Bronchial epithelial cell (primary cell): ENCODE measurements around a stretch of chr19.

DNA sequence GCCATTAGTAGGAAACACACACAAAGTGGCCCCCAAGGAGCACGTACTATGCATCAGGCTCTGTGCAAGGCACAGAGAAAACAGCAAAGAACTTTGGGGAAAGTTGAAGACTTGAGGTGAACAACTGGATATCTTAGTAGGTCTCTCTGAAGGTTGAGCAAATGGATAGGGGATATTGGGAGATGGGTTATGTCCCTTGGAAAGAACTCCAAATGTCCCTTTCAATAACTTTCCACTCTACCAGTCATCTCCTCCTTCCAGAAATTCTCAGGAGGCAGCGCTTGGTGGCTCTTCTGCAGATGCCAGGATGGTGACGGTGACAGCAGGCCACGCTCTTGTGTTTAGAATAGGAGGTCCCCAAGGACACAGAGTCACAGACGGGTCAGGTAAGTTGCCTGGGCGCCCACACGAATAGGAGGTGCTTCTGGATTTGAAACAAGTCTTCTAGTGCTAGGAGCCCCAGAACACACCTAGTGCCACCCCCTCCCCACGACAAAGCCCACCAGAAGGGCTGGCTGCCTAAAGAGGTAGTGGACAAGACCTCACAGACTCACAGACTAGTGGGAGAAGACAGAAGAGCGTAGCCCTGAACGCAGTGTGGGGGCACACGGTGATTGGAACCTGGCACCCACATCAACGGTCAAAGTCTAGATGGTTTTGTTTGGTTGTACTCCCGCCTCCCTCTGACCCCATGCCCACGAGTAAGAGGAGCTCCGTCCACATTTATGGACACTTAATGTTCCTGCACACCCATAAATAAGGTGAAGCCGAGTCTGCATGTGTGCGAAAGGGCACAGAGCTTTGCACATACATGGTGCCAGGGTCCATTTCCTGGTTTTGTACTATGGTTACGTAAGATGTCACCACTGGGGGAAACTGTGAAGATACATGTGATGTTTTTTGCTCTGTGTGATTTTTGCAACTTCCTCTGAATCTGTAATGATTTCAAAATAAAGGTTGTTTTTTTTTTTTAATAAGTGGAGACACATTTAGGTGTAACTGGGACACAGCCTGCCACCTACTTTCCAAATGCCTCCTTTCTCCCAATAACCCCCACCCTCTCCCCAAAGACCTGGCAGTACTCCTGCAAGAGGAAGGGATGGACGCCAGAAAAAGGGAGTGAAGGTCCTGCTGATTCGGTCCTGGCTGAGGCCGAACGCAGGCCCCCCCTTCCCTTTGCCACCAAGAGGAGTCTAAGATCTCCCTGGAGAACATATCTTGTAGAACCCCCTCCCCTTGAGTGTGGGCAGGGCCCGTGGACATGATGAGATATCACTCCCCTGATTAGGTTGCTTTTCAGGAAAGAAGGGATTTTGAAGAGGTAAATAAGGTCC lies 73.0 kb downstream of the GNG7 start:
- RRBS, 2 experiments: no CpG with 5 or more reads among the region's 23 CpGs

DNA sequence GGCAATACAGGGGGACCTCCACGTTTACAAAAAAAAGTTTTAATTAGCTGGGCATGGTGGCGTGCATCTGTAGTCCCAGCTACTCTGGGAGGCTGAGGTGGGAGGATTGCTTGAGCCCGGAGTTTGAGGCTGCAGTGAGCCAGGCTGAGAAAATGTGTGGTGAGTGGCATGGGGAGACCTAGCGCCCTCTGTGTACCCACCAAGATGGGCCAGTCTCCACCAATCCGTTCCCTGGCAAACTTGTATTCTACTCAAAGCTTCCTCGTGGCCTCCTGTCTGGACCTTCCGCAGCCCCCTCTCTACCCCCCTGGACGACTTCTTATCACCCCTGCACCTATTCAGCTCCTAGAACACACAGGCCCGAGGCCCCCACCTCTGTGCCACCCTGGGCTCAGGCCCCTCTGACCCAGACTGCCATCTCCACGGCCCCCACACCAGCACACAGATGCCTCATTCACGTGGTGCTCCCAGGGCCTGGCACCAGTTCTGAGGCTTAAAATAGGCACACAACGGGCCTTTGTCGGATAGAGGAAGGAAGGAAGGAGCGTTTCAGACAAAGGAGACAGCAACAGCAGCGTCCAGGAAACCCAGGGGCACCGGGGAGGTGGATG lies 7.4 kb downstream of the GNG7 start:
- RRBS, 2 experiments: no CpG with 5 or more reads among the region's 16 CpGs

- RRBS, 2 experiments: 93 to 95% methylated on average over 11 of the region's 15 CpGs
Measured at GRCh38 chr19:2757107-2757506, 17.3 kb upstream of the SLC39A3 start.

GRCh38 chr19:2949855-2951195 lies 5.6 kb upstream of the ZNF77 start:
- RRBS, 2 experiments: under 1 to 2% methylated on average over 6 to 7 of the region's 66 CpGs

DNA sequence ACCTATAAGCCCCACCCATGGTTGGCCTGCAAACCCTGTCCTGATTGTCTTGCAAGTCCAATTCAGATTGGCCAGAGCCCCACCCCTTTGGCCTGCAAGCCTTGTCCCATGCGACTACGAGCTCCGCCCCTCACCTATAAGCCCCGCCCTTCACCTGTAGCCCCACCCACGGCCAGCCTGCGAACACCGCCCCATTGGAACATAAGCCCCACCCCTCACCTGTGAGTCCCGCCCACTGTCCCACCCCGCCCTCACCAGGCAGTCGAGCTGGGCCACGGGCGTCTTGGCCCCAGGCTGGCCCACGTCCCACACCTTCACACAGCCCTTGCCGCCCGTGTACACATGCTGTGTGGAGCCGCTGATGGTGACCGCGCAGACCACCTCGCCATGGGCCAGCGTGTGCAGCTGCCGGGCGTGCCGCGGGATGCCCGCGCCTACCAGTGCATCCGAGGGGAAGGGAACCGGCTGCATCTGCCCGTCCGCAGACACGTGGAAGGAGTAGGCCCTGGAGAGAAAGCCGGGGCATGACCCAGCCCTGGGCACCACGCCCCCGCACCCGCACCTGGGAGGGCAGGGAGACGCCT lies 22.8 kb downstream of the TLE2 start:
- RRBS, 2 experiments: 91 to 92% methylated on average over 12 of the region's 36 CpGs

DNA sequence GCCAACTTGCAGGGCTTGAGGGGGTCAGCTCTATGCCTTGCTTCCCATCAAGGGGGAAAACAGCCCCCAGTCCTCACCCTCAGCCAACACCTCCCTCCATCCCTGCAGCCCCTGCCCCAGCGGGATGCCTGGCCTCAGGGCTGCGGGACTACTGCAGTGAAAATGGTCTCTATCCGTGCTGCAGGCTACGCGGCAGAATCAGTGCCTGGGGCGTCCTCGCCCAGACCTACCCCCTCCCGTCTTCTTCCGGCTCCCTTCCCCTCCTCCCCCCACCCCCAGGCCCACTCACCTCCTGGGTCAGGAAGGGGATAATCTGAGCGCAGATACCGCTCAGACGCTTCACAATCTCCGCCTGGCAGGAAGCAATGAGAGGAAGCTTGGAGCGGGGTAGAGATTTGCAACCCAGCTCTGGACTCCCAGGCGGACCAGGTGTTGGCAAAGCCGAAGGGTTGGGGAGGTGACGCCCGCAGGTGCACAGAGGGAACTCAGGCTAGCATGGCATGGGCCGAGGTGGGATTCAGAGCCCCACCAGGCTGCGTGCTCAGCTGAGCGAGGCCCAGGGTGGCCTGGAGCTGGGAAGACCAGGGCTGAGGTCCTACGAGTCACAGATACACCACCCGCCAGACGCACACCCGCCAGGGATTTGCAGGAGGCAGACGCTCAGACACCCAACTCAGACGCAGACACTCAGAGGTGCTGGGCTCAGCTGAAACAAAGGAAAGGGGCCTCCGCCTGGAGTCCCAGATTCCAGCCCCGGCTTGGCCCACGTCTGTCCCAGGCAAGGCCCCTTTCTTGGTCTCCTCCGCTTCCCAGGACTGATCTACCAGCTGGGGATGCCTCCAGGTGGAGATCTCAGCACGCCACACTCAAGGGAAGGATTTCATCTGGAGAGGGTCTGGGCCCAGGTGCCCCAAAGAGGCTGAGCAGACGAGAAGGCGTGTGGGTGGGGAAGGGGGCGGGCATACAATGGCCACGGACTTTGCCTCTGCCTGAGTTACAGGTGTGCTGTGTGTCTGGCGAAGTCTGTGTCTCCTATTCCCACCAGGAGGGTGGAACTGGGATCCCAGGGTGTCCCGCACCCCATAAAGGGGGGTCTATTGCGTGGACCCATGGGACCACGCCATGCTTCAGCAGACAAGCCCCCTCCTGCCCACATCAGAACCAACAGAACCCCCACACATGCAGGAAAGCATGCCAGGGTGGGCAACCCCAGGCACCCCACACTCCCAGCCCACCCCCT lies 3.9 kb downstream of the TLE2 start:
- RRBS, 2 experiments: no CpG with 5 or more reads among the region's 40 CpGs

DNA sequence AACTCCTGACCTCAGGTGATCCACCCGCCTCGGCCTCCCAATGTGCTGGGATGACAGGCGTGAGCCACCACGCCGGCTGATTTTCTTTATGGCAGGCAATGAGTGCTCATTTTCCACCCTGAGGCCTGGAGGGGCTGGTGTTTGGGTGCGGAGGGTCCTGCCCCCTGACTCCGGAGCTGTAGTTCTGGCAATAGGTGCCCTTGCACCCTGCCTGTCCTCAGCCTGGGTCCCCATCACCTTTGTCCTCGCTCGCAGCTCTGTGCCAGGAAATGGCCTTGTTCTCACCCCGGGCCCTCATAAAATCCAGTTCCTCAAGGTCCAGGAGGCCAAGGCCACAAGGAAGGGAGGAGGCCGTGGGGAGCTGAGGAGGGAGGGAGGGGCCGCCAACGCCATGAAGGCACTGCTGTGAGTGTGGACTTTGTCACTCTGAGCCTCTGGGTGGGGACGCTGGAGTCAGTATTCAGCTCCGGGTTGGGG lies 9.3 kb upstream of the GNA11 start:
- RRBS, 2 experiments: 50 to 81% methylated on average over 1 of the region's 15 CpGs

DNA sequence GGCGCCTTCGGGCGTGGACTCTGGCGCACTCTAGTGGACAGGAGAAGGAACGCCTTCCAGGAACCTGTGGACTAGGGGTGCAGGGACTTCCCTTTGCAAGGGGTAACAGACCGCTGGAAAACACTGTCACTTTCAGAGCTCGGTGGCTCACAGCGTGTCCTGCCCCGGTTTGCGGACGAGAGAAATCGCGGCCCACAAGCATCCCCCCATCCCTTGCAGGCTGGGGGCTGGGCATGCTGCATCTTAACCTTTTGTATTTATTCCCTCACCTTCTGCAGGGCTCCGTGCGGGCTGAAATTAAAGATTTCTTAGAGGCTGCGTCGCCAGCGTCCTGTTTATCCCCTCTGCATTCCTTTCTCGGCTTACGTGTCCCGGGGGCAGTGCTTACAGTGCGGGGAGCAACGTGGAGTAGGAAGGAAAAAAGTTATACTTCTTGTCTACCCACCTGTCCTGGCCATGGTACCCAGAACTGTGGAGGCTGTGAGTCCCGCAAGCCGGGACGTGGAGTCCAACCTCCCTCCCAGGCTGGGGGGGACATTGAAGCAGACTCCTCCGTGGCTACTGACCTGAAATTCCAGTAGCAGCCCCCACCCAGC lies 15.0 kb upstream of the S1PR4 start:
- RRBS, 2 experiments: no CpG with 5 or more reads among the region's 27 CpGs

DNA sequence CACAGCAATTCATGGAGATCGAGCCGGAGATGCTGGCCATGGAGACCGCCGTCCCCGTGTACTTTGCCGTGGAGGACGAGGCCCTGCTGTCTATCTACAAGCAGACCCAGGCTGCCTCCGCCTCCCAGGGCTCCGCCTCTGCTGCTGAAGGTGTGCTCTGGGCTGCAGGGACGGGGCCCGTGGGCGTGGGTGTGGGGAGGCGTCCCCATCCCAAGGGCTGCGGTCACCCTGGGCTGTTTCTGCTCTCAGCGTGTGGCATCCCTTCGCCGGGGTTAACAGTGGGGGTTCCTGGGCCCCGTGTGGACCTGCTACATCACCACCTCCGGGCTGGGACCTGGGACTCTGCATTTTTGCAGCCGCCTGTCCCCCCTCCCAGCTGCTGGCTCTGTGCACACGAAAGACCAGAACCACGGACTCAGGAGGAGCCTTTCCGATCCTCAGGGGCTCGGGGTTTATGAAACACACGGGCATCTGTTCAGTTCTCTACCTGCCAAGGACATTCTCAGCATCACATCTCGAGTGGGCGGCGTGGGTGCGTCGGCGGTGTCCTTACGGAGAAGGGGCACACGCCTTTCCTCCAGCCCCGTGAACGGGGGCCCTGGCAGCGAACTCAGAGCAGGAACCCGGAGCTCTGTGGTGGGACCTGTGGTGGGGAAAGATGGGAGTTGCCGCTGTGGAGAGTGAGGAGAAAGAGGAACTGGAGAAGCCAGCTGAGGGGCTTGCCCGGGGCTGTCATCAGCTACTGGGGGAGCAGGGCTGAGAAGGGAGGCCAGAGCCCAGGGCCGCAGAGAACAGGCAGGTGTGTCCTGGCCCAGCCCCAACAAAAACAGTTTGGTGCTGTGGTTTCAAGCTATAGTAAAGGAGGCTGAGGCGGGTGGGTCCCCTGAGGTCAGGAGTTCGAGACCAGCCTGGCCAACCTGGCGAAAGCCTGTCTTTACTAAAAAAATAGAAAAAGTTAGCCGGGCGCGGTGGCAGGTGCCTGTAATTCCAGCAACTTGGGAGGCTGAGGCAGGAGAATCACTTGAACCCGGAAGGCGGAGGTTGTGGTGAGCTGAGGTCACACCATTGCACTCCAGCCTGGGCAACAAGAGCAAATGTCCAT lies 7.9 kb downstream of the NCLN start:
- RRBS, 2 experiments: 82 to 85% methylated on average over 5 of the region's 48 CpGs

DNA sequence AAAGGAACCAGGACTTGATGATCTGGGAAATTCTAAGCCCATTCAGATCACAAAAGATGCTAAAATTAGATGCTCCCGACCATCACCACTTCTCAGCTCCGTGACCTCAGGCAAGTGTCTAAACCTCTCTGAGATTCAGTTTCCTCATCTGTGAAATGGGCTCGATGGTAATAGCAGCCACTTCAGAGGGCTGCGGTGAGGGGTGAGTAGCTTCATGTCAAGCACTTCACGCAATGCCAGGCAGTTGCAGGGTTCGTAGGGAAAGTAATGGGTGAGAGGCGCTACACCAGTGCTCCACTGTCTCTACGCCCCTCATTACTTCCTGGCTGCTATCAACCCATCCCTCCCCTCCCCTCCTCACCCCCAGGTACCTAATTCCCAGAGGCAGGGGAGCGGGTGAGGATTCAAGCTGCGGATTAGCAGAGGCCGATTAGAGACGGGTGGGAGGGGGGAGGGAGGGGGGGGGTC lies 8.9 kb upstream of the NFIC start:
- RRBS, 2 experiments: no CpG with 5 or more reads among the region's 12 CpGs

- RRBS, 2 experiments: 2% methylated on average over 82 to 97 of the region's 172 CpGs
Measured at GRCh38 chr19:3358894-3360147, 7.1 kb upstream of the NFIC start.

DNA sequence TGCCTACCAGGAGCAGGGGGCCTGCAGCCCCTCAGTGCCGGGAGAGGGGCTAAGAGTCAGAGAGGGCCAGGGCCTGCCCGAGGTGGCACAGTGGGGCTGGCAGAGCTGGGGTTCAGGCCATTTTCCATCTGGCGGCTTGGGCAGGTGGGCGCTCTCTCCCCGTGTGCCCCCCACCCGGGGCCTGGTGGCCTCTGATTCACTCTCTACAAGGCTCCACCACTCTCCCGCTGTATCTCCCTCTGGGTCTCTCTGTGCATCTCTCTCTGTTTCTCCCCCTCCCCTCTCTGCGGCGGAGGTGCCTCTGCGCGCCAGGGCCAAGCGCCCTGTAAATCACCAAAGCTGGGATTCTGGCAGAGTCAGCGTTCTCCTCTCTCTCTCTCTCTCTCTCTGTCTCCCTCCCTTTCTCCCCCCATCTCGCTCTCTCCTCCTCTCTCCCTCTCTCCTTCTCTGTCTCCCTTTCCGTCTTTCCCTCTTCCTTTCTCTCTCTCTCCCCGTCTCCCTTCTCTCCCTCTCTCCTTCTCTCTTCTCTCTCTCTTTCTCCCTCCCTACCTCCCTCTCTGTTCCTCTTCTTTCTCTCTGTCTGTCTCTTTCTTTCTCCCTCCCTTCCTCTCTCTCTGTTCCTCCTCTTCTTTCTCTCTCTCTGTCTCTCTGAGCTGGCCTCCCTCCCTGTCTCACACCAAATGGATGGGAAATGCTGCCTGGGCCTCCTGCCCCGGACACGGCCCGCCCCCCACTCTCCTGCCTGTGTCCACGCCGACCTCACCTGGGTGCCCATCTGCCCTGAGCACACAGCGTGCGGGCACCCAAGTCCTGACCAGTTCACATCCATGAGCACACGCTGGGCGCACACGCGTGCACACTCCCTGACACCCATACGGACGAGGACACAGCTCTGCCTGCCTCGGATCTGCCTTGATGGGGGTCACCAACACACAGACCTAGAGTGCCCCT lies 4.0 kb downstream of the NFIC start:
- RRBS, 2 experiments: no CpG with 5 or more reads among the region's 30 CpGs

DNA sequence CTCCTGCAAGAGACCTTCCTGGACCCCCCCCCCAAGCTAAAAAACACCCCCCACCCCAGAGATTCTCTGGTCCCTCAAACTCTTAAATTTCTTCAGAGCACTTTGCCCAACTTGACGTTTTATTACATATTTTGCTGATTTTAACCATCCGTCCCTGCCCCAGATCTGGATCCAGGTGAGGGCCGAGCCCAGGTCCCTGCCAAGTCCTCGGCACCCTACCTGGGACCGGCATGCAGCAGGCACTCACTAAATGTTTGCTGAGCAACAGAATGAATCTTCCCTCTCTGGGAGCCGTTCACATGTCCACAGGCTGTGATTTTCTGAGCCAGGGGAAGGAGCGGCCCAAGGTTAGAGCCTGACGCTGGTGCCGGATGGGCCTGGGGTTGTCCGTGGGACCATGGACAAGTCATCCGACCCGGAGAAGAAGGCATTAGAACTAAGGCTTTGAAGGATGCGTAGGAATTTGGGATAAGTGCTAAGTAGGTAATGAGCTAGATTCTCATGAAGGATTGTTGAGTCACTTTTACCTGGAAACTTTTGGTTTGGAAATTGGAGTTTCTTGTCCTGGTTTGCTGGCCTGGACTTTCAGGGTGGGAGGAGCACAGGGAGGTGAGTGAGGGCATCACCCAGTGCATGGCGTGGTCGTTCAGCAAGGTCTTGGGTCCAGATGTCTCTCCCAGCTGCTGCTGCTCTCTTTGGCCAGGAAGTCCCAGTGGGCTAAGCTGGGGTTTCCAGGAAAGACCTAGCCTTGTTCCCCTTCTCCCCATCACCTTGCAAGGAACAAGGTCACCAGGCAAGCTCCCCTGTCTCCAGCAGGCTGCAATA lies 7.4 kb downstream of the NFIC start:
- RRBS, 2 experiments: 95 to 96% methylated on average over 4 of the region's 15 CpGs

GRCh38 chr19:3375208-3376002 lies 9.0 kb downstream of the NFIC start:
- RRBS, 2 experiments: 11 to 28% methylated on average over 11 to 13 of the region's 28 CpGs

DNA sequence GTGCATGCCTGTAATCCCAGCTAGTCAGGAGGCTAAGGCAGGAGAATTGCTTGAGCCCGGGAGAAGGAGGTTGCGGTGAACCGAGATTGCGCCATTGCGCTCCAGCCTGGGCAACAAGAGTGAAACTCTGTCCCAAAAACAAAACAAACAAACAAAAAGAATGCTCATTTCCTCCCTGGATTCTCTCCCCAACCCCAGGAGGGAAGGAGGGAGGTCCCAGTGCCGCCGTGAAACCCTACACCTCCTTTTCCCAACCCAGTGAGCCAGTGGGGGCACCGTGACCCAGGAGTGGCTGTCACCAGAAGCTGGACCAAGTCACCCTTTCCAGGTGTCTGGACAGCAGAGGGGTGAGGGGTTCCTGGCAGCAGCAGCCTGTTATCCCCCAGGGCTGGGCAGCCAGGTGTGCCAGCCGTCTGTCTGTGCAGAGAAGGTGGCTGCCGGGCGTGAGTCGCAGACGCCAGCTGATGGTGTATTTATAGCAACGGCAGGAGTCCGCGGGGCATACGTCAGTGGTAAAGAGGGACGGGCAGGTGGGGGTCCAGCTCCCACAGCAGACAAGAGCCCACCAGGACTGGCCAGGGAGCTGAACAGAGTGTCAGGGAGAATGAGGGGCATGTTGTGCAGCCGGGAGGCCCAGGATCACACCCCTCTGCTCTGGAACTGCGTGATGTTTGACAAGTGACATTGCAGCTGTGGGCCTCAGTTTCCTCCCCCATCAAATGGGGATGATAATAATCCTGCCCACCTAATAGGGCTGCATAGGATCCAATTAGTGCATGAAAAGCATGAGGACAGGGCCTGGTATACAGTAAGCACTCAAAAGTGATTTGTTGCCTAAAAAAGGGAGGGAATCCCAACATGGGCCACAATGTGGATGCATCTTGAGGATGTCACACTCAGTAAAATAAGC lies 23.7 kb downstream of the NFIC start:
- RRBS, 2 experiments: 30% methylated on average over 1 of the region's 20 CpGs; no CpG with 5 or more reads in 1 of the 2 experiments

GRCh38 chr19:3431588-3432230 lies 48.6 kb downstream of the SMIM24 start:
- RRBS, 2 experiments: 92 to 93% methylated on average over 2 of the region's 18 CpGs

DNA sequence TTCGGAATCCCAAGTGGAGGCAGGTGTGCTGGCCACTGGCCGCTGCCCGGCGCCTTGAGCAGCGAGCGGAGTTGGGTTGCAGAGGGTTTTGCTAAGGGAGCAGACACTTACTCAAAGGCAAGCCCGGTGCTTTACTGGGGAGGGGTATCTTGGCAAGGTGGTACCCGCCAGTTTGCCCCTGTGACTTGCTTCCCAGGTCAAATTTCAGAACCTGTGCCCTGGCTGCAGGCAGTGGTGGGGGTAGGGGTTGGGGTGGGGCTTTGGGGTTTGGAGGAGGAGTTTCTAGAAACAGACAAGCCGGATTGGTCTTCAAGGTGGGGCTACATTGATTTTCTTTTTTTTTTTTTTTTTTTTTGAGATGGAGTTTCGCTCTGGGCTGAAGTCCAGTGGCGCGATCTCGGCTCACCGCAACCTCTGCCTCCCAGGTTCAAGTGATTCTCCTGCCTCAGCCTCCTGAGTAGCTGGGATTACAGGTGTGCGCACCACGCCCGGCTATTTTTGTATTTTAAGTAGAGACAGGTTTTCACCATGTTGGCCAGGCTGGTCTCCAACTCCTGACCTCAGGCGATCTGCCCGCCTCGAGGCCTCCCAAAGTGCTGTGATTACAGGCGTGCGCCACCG lies 1.9 kb downstream of the FZR1 start:
- RRBS, 2 experiments: 25 to 28% methylated on average over 5 of the region's 23 CpGs

DNA sequence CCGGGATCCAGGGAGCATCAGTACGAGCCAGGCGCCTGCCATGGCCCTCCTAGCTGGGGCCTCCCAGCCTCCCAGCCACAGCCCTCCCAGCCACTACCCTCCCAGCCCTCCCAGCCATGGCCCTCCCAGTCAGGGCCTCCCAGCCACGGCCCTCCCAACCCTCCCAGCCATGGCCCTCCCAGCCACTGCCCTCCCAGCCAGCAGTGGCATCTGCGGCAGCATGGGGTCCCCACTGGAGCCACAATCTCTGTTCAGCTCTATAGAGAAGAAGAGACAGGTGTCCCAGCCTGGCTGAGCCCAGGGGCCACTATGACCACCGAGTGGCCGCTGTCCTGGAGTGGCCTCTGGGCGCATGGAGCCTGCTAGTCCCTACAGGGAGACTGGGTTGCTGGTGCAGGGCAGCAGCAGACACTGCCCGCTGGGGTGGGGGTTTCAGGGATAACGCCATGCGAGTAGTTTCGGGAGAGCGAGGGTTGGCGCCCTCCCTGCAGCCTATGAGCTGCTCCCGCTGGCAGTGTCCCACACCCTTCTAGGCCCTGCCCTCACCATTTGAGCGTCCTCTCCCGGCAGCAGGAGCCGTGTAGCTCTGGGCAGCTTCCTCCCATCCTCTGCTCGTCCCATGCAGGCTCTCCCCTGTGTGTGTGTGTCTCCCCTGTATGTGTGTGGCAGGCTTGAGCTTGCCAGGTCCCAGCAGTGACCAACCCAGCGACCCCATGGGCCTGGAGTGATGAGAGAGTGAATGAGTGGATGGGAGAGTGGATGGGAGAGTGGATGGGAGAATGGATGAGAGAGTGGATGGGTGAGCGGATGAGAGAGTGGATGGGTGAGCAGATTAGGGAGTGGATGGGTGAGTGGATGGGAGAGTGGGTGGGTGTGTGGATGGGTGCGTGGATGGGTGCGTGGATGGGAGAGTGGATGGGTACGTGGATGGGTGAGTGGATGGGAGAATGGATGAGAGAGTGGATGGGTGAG lies 10.8 kb upstream of the TEKTIP1 start:
- RRBS, 2 experiments: no CpG with 5 or more reads among the region's 24 CpGs

GRCh38 chr19:3534800-3536096 lies 3.7 kb upstream of the TEKTIP1 start:
- RRBS, 2 experiments: 91 to 92% methylated on average over 10 to 11 of the region's 48 CpGs

DNA sequence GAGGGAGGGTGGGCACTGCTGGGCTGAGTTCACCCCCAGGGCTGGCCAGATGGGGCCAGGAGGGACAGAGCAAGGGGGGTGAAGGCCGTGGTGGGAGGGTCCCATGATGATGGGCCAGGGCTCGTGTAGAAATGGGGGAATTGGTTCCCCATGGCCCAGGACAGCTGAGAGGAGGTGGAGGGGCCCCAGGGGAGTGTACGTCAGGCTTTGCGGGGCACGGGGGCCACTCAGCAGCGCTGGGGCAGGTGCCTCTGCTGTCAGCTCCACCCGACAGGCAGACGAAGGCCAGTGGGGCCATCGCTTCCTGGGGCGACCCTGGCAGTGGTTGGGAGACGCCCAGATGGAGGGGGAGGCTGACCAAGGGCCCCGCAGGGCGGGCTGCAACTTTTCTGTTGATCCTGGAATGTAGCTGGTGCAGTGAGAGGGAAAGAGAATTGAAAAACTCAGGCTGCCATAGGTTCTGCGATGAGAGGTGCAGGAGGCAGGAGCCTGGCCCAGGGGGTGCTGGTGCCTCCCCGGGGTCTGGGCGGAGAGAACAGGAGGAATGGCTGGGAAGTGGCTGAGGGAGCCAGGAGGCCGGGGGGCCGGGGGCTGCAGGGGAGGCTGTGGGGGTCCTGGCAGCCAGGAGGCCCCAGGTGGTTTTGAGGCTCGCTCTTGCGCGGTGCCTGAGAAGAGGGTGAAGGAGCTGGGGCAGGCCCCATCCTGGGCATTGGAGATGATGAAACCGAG lies 1.8 kb upstream of the TEKTIP1 start:
- RRBS, 2 experiments: 95 to over 99% methylated on average over 3 of the region's 22 CpGs